Airway epithelial cell (primary cell): ENCODE measurements around a stretch of chr9.

DNA sequence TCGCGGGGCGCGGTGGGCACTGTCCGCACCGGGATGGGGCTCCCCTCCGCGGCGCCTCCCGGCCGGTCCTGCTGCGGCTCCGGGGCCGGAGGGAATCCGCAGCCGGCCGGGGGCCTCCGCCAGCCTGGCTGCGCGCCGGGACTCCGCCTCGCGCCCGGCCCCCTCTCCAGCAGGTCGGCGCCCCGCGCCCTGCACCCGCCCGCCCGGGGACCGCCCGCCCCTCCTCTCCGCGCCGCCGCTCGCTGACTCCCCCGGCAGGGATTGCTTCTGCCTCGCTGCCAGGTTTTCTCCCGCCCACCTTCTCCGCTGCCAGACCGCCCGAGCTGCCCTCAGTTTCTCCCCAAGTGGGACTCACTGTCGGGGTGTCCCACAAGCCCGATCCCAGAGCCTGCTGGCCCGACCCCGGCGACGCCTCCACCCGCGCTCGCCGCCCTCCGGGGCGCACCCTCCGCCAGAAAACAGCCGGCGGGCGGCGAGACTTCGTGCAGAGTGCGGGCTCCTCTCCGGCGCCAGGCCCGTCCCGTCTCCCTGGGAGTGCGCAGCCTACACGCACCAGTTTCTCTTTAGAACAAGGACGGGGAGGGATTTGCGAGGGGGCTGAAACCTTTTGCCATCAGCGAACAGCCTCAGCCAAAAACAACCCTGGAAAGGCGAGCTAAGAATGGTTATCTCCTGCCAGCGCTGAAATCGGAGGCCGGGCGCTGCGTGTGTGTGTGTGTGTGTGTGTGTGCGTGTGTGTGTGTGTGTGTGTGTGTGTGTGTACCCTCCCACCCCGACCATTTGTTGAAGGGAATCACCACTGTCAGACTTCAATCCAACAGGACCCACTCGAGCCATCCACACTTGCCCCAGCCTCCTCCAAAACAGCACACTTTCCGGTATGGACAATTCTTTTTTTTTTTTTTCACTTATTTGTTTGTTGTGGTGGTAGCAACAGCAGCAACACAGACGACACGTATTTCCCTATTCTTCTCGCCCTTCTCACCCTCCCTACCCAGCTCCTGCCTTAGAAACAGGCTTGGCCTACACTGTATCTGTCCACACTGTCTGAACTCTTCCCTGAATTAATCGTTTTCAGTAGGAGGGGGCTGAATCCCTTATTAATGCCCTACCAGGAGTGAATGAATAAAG, 44.4 kb upstream of the WASHC1 start:
- RAMPAGE, long total RNA: no peak

GRCh38 chr9:208650-209022, 6.0 kb upstream of the DOCK8 start:
- RAMPAGE, long total RNA: no peak

DNA sequence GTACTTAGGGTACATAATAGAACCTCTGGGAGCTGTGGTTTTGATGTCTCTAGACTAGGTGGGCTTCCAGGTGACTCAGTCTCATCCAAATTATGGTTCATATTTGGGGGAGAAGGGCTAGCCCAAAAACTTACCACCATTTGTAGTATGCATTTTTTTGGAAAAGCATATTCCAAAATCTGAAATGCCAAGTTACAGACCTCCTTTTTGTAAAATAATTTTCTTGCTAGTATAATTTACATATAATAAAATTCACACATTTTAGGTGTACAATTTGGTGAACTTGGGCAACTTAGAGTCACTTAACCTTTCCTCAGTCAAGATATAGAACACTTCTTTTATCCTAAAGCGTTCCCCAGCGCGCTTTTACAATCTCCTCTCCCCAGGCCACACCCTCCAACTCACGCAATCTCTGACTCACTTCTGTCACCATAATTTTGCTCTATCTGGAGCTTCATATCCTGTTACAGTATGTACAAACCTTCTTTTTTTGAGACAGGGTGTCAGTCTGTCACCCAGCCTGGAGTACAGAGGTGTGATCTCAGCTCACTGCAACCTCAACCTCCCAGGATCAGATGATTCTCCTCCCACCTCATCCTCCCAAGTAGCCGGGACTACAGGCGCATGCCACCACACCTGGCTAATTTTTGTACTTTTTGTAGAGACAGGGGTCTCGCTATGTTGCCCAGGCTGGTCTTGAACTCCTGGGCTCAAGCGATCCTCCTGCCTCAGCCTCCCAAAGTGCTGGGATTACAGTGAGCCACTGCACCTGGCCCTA, 57.4 kb downstream of the DOCK8 start:
- RAMPAGE, long total RNA: no peak

DNA sequence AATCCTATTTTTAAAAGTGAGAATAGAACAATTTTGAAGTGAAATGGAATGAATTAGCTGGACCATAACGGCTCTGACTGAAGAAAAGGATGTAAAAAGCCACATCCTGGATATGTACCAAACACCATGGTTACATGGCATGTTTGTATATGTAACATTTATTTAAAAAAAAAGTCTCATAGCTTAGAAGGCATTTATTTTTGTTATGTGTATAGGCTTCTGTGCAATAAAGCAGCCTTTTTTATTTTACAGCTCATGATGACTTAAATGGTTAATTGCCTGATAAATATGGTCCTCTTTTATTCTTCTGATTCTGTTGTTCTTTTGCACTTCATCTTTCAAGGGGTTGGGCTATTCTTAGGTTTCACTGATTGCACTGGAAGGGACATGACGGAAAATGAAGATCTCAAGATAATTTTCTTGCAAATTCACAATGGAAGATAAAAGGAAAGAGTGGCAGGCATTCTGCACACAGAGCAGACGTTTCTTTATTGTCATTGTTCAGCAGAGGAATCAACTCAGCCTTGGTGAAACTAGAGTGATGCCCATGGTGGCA, 63.1 kb downstream of the DOCK8 start:
- RAMPAGE, long total RNA: no peak

- RAMPAGE, long total RNA: no peak
Observed at GRCh38 chr9:447145-448071, 57.1 kb upstream of the KANK1 start.

DNA sequence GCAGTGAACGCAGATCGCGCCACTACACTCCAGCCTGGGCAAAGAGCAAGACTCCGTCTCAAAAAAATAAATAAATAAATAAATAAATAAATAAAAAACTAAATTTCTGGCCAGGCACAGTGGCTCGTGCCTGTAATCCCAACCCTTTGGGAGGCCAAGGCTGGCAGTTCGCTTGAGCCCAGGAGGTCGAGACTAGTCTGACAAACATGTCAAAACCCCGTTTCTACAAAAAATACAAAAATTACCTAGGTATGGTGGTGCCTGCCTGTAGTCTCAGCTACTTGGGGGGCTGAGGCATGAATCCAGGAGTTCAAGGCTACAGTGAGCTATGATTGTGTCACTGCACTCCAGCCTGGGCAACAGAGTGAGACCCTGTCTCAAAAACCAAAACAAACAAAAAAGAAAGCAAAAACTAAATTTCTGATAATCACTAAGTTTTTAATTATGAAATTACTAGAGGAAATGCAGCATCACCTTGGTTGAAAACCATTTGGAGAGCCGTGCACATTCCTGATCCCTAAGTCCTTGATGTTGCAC, 36.3 kb upstream of the KANK1 start:
- RAMPAGE, long total RNA: no peak

GRCh38 chr9:503699-504217, 737 bp upstream of the KANK1 start:
- RAMPAGE, long total RNA: no peak

DNA sequence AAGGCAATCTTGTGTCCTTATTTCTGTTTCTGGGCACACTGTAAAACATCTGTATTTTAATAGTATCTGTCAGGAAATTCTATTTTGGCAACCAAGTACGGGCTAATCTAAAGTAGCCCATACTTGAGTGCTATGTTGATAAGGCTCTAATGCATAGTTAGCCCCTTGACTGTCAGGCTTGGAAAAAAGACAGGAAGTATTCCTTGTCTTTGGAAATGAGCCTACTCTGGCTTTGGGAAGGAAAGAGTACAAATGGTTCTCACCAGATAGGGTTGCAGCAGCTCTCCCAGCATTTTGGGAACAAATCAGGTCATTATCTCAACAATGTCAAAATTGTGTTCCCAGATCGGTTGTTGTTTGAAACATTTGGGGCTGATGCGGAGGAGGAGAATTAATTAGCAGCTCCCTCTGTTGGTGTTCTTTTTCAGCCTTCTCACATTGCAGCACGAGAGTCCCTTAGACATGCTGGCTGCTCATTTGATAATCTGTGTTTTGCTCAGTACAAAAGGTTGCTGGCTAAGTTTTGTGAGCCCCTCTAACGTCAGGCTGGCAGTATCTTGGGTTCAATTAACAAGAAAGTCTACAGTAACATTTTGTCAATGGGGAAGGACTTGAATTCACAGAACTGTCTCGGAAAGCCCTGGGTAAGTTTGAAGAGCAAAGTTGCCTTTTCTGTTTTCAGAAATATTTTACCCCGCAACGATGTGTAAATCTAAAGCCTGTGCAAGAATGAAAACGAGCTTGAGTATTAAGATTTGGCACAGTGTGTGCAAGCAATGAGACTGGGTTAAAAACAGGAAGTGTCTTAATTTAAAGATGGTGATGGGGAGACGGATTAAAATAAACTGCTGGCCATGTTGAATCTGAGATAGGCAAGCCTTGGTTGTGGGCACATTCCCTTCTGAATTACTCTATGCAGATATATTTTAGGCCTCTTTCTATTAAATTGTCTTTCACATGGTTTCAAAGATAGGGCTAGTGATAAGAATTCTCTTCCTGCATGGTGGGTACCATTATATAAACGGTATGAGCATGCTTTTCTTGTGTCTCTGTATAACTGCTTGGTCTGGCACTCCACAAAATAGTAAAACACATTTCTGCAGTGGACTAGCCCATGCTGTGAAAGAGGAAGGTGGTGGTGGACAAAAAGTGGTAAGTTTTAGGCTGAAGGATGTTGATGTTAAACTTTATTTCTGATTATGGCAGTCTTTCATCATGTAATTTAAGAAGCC, 42.6 kb downstream of the KANK1 start:
- RAMPAGE, long total RNA: no peak

- RAMPAGE, long total RNA: no peak
Observed at GRCh38 chr9:593794-594336, 89.4 kb downstream of the KANK1 start.

- RAMPAGE, long total RNA: no peak
Observed at GRCh38 chr9:673945-674451, 167.5 kb upstream of the DMRT1 start.

- RAMPAGE, long total RNA: no peak
Observed at GRCh38 chr9:710607-711209, 130.8 kb upstream of the DMRT1 start.

DNA sequence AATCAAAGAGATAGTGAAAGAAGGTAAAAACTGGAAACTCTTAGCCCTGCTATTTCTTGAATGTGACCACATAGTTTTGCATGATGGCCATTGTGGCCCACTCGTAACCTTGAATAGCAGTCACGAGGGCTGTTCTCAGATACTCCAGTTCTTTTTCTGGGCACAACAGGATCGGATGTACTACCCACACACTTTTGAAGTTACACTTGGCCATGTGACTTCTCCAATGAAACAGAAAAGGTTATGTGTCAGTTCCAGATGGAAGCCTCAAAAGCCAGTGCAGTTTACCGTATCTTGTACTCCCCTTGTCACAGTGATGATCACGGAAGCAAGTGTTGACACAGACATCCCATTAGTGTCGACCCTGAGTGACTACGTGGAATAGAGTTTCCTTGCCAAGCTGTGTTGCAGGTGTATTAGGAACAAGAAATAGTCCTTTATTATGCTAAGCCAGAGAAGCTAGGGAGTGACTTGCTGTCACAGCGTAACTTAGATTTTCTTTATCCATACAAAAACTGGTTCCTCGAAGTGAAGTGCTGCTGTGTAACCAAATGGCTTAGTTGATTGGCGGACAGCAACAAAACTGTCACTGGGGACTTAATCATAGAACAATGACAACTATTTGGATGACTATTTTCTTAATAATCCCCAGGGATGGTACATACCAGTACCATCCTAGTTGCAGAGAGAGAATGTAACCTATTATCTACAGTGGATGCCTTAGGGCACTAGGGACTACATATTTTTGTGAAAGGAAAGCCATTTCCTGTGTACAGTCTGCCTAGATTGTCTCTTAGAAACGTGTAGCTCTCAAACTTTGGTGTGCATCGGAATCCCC, 90.2 kb upstream of the DMRT1 start:
- RAMPAGE, long total RNA: no peak

- RAMPAGE, long total RNA: no peak
Observed at GRCh38 chr9:1044619-1045176, 5.5 kb upstream of the DMRT2 start.

- RAMPAGE, long total RNA: no peak
Observed at GRCh38 chr9:2159544-2160739, 144.8 kb downstream of the SMARCA2 start.

DNA sequence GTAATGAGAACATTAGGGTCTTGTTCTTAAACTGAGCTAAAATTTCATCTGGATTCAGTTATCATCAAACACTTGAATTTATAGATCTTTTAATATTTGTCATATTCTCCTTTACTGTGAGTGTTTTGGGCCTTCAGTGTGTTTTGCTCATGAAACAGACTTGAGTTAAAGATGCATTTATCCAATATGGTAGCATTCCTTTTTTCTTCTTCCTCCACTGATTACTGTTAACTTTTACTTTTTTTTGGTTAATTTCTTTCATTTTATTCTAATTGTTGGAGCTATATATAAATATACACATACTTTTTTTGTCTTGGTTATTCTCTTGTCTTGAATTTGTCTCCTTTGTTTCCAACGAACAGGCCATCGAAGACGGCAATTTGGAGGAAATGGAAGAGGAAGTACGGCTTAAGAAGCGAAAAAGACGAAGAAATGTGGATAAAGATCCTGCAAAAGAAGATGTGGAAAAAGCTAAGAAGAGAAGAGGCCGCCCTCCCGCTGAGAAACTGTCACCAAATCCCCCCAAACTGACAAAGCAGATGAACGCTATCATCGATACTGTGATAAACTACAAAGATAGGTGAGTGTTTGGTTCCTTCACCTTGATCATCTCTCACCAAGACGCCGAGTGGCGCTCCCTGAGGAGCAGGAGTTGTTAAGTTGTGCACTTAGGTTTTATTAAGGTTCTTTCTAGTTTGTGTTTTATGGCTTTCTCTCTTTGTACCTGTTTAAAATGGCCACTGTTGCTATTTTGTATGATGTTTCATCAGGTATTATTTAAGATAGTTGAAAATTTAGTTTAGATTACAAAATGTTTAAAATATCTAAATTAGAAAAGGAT, 146.4 kb downstream of the SMARCA2 start:
- RAMPAGE, long total RNA: no peak

- RAMPAGE, long total RNA: no peak
Observed at GRCh38 chr9:2181158-2182435, 166.4 kb downstream of the SMARCA2 start.

- RAMPAGE, long total RNA: no peak
Observed at GRCh38 chr9:2279038-2279610, 264.0 kb downstream of the SMARCA2 start.

DNA sequence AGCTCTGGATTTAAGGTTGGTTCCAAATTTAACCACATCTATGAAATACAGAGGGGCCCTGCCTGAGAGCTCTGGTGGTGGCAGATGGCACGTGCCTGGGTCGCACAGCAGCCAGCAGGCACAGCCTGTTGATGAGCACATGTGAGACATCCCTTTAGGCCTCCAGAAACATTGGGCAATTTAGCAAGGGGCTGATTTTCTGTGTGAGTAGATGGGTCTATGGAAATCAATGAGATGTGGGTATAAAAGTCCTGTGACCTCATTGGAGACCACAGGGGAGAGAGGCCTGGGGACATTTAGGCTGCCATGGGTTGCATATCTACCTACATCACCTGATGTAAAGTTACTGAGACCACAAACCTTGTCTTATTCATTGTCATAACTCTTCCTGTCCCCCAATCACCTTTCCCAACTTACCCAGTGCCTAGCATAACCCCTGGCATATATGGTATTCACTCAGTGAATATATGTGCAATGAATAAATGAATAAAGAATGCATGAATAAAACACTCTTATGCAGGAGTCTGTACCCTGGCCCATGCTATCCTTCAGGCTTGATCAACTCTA, 285.0 kb downstream of the SMARCA2 start:
- RAMPAGE, long total RNA: no peak

- RAMPAGE, long total RNA: no peak
Observed at GRCh38 chr9:2809929-2810572, 33.8 kb downstream of the PUM3 start.

DNA sequence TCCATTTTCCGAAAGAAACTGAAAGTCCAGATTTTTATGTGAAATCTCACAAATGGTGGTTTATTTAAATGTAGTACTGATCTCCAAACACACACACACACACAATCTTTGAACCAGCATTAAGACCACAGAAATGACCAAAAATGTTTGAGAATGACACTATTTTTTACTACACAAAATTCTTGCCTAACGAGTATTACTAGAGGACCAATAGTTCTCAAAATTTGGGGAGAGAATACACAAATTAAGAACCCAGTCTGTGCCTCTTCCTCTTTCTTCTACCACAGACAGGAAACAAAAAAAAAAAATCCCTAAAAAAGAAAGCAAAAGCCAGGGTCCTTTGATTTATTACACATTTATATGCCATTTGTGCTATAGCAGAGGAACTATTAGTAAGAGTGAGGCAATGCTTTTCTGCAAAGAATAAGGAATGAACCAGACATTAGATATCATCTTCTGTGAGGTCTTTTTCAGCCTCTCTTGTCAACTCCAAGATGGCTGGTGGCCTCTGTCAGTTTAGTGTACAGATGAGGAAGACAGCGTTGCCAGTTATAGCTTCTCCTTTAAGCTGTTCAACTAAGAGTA, 127.7 kb downstream of the RFX3 start:
- RAMPAGE, long total RNA: no peak